SK-N-MC (cell line): ENCODE data around the genes KIF4B, PPP1R2B, CYFIP2 and FNDC9.

- RRBS = no CpG with 5 or more reads among the region's 3 CpGs
These were observed 7.5 kb downstream of the SAP30L start for GRCh38 chr5:154453247-154453730.

DNA sequence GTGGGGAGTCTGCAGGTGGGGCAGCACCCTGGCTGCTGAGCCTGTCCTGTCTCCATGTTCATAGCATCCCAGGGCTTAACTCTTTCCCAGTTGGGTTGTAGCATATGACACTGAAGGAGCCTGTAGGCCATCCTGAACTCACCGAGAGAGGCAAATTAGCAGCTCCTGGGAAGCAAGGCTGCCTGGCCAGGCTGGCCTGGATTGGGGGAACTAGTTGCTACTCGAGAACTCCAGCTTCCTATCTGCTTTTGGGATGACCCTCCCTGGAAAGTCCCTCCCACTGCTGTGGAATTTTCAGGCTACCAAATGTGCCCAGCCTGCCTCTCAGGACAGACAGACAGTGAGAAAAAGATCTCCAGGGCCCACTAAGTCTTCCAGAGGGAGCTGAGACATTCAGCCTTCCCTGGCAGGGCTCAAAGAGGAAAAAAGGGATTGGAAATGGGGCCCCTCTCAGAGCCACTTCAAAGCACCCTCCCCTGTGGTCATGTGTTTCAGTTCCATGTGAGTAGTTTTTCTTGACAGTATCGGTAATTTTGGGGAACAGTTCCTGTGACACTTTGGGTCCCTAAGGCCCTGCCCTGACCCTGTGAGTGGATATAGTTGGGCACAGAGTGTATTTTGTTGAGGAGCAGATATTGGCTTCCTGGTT is 24.8 kb downstream of the LARP1 start:
- RRBS = no CpG with 5 or more reads among the region's 3 CpGs

GRCh38 chr5:154783664-154784392 is 28.7 kb downstream of the LARP1 start:
- RRBS = no CpG with 5 or more reads among the region's 12 CpGs

DNA sequence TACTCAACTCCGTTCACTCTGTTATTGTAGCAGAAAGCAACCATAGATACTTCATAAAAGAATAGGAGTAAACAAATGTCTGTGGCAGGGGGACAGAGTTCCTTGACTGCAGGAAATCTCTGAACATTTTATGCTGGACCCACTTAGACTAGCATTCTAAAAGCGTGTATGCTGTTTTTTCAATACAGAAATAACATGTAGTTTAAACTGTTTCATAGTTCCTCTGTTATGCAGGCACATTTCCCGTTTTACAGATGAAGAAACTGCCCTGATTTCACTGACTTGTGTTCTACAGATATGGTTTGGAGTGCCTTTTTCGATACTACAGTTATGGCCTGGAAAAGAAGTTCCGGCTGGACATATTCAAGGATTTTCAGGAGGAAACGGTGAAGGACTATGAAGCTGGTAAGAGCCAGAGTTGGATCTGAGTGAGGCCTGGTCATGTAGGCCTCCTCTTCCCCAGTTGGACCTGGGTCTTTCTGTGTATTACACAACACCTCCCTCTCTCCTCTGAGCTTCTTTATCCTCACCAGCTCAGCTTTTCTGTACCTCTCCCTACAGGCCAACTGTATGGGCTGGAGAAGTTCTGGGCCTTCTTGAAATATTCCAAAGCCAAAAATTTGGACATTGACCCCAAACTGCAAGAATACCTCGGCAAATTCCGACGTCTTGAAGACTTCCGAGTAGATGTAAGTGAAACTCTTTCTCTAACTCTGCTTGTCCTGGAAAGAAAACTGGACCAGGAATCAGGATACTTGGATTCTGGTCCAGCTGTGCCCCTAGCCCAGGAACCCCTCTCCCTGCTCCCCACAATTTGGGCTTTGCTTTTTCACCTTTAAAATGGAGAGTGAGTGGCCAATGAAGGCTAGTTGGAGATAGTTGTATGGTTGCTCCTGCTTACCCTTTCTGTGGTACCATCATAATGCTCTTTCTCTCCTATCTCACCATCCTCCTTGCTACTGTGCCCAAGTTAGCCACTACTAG is 39.2 kb downstream of the FAXDC2 start:
- RRBS = no CpG with 5 or more reads among the region's 10 CpGs

DNA sequence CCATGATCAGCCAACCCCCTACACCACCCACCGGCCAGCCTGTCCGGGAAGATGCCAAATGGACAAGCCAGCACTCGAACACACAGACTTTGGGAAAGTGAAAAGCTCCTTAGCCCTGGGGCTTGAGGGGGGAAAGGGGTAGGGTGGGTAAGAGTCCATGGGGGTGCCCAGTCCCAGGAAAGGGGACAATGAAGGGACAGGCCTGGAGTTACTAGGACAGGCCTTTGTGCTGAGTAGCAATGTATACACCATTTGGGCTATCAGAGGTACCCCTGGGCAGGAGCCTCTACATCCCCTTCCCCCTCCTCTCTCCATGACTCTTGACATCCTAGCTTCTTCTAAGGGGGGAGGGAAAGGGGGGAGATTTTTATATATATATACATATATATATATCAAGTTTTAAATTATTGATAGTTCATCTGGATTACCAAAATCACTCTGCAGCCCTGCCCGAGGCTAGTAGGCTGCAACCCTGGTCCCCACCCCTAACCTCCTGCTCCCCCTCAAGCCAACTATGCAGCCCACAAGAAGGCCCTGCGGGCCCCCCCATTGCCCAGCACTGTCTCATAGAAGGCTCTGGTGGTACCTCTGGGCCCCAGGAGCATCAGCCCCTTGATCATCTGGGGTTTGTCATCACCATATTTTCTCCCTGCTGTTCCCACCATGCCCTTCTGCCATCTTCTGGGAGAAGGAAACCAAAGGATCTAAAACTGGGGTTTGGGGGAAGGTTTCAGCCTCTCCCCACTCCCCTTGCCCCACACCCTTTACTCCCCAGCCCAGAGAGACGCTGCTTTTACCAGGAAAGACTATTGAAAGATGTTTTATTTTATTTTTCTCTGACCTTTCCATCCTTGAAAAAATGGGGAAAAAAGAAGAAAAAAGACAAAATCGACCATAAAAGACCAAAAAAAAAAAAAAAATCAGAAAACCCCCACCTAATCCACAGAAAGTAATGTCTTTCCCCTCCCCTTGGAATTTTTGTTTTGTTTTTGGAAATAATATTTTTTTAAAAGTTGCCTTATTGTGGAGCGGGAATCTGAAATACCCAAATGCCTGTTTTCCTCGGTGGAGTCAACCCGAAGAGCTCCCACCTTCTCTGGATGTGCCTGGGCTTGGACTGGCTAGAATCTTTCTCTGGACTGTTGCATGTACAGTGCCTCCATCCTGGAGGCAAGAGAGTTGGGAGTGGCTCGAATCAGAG is 36.0 kb downstream of the FAXDC2 start:
- RRBS = no CpG with 5 or more reads among the region's 11 CpGs

GRCh38 chr5:154859767-154859944 is 1.2 kb downstream of the CNOT8 start:
- RRBS = no CpG with 5 or more reads among the region's 3 CpGs

GRCh38 chr5:154876553-154877000 is 18.1 kb downstream of the CNOT8 start:
- RRBS = no CpG with 5 or more reads among the region's 2 CpGs

DNA sequence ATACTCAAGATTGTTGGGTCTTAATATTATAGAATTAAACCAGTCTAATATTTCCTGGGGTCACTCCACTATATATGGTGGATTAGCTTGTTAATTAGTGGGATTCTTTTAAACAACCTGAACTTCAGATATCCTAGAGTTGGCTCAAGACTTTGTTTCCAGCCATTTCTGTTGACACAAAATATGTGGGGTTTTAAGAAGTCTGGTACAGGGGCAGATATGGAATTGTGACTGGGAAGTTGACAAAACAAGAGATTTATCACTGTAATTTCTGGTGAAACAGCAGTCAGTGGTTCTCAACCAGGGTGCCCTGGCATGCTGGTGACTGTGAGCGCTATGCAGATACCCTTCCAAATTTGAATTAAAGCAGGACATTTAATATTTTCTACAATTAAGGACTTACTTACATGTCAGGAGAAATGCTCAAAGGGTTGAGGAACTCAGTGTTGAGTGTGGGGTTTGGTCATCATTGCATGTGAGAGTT is 18.6 kb downstream of the CNOT8 start:
- RRBS = no CpG with 5 or more reads among the region's 1 CpG

DNA sequence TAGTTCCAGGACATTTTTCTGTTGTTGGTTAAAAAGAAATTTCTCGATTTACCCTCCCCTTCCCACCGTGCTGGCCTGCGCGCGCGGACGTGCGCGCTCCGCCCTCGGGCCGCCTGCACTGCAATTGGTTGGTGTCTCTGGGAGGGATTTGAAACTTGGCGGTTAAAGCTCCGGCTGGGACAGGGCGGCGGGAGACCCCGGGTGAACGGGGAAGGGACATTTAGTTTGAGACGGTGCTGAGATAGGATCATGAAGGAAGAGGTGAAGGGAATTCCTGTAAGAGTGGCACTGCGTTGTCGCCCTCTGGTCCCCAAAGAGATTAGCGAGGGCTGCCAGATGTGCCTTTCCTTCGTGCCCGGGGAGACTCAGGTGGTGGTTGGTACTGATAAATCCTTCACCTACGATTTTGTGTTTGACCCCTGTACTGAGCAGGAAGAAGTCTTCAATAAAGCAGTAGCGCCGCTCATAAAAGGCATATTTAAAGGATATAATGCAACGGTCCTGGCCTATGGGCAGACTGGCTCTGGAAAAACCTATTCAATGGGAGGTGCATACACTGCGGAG is at the start of gene KIF4B:
KIF4B (plus strand) TSS at position 145 of the 564 bp plus-strand sequence.
- RRBS = no CpG with 5 or more reads among the region's 29 CpGs

DNA sequence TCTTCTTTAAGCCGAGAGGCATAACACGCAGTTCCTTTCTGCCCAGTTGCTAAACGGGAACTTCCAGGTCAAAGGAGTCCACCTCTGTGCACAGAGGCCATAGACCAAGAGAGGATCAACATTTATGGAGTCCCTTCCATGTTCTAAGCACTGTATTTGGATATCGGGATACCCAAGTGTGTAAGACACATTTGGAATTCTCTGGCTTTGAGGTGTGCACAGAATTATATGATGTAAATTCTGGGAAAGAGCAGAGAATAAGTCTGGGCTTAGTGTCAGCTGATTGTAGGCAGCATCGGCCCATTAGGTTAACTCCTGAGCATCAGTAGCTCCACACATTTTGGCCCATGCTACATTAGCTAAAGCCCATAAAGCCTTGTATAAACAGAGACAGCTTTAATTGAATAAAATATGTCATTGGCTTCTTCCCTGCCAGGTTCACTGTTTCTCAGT is 209.0 kb downstream of the KIF4B start:
- RRBS = no CpG with 5 or more reads among the region's 5 CpGs

DNA sequence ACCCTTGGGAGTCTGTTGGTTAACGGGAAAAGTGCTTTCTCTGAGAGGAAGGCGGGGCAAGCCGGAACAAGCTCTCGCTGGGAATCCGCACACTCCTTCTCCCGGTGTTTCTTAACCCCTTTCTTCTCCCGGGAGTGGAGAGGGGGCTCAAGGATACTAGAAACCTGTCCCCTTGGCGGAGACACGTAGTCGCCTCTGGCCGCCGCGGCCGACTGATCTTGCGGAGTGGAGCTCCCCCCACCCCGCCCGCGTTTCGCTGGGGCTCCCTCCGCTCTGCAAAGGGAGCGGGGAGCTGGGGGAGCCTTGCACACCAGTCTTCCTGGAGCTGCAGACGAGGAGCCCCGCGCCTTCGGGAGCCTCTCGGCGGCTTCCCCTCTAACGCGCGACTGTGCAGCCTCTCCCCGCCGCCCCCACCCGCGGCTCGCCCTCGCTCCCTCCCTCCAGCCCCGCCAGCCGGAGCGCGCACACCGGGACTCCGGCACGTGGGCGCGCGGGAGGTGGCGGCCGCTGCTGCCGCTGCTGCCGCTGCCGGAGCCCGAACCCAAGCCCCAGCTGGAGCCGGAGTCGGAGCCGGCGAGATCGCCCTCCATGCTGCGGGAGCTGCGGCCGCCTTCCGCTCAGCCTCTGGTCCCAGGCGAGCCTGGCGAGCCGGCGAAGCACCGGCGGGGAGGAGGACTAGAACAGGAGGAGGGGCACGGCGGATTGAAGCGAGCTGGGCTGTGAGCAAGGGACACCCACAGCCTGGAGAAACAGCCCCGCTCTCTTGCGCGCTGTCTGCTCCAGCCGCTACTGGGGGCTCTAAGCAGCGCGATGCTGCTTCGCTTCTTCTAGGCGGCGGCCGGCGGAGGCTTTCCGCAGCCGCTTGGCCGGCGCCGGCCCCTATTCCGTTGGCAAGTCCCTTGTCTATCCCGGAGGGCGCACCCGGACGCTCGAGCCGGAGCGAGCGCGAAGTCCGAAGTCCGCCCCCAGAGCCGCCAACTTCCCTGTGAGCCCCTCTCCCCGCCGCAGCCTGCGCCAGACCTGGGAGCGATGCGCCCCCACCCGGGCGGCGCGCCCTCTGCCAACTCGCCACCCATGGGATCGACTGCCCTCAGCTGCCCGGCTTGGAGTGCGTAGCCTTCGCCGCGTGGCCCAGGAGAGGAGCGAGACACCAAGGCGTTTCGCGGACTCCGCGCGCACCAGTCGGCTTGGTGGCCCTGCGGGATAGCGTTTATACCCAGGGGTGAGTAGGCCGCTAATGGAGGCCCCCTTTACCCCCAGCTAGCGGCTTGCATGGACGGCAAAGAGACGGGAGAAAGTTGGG is 598.7 kb upstream of the SGCD start:
- RRBS = 4% methylated on average over 36 of the region's 129 CpGs

GRCh38 chr5:156479671-156480233 is 152.8 kb downstream of the SGCD start:
- RRBS = no CpG with 5 or more reads among the region's 2 CpGs

GRCh38 chr5:156581812-156582765 is 255.1 kb downstream of the SGCD start:
- RRBS = no CpG with 5 or more reads among the region's 5 CpGs

- RRBS = no CpG with 5 or more reads among the region's 47 CpGs
These were observed at the start of gene PPP1R2B for GRCh38 chr5:156850135-156850708. PPP1R2B (plus strand) TSS chr5:156850295.

DNA sequence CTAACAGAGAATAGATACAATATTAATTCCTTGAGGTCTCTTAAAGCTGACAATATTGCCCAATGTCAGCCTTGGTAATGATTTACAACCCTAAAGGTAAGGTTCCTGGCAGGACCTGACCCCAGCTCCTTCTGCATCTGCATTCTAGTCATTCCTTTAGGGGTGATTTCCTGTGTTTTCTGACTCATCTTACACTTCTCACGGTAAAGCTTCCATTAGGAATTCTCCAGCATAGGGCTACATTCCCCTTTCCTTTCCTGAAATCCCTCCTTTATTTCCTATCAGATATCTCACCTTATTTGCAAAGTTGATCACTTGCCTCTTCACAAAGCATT is 9.3 kb downstream of the HAVCR1 start:
- RRBS = no CpG with 5 or more reads among the region's 1 CpG

DNA sequence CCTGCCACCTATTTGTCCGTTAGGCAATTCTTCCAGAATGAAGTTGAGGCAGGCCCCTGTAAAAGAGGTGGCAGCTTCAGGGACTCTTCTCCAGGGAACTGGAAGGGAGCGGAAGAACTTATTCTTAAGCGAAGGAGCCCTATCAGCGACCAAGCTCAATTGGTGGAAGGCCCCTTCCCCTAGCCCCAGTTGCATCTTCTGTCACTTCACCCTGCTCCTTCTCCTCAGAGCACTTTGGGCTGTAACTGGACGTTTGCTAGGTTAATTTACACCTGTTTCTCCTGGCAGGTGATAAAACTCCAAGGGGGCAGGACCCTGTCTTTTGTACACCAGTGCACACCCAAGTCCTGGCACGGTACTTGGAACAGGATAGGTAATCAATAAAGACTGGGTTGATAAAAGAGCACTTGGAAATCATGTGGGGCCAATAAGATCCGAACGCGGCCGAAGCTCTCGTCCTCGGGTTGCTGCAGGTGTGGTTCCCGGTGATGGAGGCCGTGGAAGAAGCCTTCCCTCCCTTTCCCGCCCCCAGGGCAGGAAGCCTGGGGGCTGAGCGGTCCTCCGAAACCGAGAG is 468 bp upstream of the CYFIP2 start:
- RRBS = 4% methylated on average over 4 of the region's 18 CpGs

GRCh38 chr5:157265942-157266952 is at the start of gene CYFIP2:
CYFIP2 (plus strand) TSS chr5:157266123.
- RRBS = 1% methylated on average over 45 of the region's 107 CpGs

- RRBS = no CpG with 5 or more reads among the region's 11 CpGs
These were observed 968 bp downstream of the FNDC9 start for GRCh38 chr5:157344397-157345021.

DNA sequence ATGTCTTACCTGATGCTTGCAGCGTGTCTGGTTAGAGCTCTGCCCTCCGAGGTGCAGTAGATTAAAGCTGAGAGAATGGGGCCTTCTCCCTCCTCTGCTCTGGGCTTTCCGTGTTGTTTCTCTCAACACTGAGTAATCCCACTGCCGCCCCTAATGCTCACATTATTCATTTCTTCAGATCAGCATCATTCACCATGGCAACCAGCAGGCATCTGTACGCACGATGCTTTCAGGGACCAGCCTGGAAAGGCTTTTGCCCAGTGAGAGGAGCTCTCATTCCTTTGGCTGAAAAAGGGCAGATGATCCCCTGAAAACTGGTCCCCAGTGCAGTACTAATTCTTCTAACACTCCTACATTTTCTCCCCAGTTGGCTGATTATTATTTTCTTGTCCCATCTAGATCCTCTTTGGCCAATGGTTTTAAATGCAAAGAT is at the start of gene FNDC9:
FNDC9 (minus strand) TSS at position 146 of the 433 bp plus-strand sequence.
- RRBS = no CpG with 5 or more reads among the region's 6 CpGs

DNA sequence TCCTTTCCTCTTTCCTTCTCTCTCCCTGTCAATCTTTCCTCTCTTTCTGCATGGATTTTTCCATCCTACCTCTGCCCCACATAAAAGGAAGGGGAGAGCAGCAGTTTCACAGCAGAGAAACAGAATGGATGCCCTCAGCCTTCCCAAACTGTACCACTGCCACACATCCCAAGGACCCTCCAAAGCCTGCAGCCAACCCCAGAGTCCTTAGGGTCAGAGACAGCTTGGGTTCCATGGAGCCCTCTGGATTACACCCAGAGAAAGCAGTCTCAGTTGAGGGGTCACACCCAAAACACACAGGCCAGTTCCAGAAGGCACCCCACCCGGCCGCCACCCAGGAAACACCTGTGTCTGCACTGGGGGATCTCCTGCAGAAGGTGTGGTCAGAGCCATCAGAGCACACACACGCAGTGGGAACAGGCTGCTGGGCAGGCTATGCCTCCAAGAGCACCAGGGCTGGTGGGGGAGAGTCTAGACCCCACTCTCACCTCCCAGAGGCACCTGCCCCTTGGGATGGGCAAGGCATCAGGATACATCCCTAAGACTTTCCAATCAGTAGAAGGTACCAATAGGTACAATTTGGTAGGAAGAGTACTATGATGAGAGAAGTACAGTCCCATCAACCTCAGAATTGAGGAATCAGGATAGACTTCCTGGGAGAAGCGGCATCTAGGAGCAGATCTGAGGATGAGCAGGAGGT is 27.3 kb downstream of the NIPAL4 start:
- RRBS = no CpG with 5 or more reads among the region's 4 CpGs